ENCODE results near the gene KIAA1614.

DNA sequence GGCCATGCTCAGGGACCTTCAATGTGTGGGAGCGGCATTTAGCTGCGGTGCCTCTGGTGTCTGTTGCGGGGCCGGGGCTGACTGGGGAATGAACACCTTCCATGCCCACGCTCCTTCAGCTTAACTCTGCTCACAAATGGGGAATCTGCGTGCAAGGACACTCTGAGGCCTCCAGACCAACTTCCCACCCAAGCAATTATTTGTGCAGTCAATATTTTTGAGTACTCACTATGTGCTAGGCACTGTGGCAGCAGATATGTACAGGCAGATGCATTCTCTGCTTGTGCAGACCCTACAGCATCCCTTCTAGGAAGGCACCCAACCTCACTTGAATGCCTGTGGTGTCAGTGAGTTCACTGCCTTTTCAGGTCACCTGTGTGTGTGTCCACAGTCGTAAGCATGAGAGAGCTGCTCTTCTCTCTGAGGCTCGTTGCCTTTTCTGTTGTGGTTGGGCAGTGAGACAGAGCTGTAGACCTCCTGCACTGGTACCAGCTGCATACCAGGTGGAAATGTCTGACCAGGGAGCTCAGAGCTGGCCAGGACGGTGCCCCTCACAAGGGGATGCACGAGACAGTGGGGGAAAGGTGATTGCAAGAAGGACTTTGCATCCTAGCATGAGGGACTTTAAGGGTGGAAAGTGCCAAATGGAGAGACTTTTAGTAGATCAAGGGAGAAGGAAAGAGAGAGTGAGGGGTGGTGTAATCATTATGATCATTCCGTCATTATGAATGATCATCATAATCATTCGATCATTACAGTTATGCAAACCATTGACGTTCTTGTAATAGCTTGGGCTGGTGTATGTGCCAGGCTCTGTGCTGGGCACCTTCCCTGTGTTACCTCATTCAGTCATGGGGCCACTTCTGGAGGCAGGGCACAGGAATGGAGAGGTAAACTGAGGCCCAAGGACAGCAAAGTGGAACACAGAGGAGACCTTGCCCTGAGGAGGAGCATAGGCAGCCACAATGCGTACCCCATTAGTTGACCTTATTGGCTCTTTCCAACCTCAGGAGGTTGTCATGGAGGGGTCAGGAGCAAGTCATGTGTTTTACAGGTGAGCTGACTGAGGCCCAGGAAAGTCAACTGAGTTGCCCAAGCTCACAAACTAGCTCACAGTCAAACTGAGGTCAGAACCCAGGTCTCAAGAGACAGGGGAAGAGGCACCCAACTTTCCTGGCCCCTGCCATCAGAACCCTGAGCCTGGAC lies 29.9 kb downstream of the QSOX1 start:
- PRO-cap = no peak

- PRO-cap = no peak
These were observed 36.6 kb downstream of the QSOX1 start for GRCh38 chr1:180190992-180192018.

DNA sequence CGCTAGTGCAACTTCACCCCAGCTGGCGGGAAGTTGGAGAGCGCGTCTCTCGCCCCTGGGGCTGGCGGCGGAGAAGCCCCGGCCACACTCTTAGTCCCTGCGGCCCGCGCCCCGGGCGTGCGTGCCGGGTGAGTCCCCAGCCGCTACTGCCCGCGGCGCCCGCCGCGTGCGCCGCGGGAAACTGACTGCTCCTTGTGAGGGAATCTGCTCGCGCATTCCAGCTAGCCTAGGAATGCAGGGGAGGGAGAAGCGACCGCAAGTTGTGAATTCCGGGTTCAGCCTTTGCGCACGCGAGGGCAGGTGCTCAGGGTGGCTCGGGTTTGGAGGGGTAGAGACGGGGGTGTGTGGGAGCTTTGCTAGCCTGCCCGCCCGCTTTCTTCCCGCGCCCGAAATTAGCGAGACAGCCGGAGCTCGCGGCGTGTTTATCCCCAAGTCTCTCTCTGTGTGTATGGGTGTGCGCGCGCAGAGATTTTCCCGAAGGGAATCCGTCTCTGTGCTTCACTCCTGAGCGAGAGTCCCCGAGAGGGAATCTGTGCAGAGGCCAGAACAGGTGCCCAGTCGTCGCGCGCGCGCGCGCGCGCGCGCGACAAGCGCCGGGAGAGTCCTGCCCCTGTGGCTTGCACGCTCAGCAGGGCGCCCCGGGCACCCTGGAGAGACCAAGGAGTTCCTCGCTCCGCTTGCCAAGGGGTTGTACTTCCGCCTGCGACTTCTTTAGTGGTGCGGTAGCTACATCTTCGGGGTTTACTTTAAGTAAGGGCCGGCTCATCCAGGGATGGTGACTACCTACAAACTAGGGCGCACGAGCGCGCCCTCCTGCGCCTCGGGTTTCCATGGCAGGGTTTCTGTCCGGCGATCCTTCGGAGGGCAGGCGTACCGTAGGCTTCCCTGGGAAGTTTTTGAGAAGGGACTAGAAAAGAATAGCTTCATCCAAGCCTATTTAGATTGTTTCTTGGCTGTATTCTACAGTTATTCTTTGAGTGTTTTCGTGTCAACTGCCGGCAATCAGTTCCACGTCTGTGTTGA lies 1.2 kb downstream of the LHX4 start:
- PRO-cap = no peak

- PRO-cap = unidirectional peak, minus-strand start at chr1:180296696
These were observed 66.4 kb downstream of the LHX4 start for GRCh38 chr1:180296435-180296958.

GRCh38 chr1:180539028-180539407 lies 36.6 kb upstream of the ACBD6 start:
- PRO-cap = no peak

DNA sequence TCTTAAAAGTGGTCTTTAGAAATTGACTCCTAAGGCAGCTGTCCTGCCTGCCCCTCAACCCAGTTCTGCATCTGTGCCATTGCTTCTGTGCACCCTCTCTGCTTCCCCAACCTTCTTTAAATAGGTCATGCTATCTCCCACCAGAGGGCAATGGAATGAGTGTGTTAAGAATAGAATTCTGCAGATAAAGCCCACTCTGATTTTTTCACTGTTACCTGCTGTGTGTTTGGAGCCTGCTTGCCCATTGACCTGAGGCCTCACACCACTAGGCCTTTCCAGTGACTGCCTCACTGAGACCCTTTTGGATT lies 44.6 kb upstream of the ACBD6 start:
- PRO-cap = no peak

GRCh38 chr1:180598541-180599080 lies 33.2 kb upstream of the XPR1 start:
- PRO-cap = no peak

DNA sequence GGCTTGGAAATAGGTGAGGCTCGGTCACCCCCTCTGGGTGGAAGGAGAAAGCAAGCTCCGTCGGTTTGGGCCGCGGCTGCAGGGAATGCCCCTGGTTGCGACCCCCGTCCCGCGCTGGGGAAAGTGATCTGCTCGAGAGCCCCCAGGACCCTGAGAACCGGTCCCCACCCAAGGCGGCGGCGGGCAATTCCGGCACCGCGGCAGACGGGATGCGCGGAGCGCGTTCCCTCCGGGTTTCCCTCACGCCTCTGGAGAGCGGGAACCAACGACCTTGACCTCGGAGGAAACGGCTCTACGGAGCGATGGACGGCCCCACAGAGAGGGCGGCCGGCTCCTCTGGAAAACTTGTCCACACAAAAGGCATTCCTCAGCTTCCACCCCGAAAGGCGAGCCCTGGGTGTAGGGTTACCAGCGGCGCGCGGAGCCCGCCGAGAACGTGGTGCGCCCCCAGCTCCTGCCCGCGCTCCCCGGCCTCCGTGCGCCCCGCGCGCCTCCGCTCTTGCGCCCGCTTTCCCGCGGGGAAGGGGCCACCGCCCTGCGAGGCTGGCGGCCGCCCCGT lies 495 bp upstream of the KIAA1614 start:
- PRO-cap = no peak

DNA sequence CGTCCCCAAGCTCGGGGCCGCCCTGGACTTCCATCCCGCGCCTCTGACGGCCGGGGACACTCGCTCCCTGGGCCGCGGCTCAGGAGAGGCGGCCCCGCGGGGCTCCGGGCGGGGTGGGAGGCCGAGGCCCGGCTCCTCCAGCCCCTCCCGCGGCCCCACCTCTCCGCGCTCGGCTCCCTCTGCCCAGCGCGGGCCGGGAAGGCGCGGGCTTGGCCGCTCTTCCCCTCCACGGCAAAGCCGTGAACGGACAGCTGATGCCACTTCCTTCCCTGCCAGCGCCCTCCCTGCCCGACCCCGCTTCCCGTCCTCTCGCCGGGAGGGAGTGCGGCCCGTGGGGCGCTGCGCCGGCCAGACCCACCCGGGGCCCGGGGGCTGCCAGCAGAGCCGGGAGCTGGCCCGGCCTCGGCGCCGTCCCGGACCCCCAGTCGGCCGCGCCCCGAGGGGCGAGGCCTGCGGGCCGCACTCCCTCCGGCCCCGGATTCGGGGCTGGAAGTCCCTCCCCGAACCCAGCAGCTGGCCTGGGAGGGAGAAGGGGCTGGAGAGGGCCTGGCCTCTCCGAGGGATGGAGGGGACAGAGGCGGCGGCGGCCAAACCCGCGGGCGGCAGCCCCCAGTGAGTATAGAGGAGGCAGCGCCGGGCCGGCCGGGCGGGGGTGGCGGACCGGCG lies at the start of gene KIAA1614:
Gene KIAA1614, plus strand, starts transcription at position 216 of the 666 bp plus-strand sequence.
- PRO-cap = unidirectional peak, minus-strand start at position 246 of the sequence; unidirectional peak, minus-strand start at position 489 of the sequence

DNA sequence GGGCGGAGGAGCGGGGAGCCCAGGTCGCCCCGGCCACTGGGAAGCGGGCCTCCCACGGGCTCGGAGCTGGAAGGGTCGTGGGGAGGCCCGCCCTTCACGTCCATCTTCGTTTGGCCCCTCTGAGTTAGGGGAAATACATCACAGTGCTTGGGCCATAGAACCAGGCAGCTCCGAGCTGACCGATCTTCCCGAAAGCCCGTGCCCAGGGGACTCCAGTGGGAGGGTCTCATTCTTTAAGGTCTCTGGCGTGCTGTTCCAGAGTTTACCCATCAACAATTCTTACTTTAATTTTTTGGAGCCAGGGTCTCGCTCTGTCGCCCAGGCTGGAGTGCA lies 617 bp downstream of the KIAA1614 start:
- PRO-cap = no peak

DNA sequence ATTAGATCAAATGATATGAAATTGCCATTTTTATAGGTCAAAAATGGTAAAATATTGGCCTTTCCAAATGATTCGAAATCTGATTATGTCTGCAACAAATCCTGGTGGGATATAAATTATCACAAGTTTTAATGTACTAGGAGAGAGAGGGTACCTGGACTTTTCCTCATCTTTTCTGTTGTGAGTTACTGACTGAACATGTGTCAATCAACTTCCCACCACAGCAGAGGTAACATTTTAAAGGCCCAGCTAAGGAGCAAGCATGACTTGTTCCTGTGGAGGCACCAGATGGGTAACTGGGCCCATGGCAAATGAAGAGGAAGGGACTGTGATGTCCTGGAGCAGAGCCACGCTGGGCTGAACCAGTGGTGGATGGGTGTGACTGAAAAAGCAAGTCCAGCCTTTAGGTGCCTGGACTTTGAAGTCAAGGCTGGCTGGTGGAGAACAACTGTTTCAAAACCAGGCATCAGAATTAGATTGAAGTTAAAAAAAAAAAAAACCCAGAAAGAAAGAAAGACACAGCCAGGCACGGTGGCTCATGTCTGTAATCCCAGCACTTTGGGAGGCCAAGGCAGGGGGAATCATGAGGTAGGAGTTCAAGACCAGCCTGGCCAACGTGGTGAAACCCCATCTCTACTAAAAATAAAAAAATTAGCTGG lies 6.6 kb downstream of the MR1 start:
- PRO-cap = no peak

- PRO-cap = unidirectional peak, minus-strand start at chr1:181127090; unidirectional peak, minus-strand start at chr1:181127207
These were observed 38.4 kb downstream of the IER5 start for GRCh38 chr1:181126688-181127431.

DNA sequence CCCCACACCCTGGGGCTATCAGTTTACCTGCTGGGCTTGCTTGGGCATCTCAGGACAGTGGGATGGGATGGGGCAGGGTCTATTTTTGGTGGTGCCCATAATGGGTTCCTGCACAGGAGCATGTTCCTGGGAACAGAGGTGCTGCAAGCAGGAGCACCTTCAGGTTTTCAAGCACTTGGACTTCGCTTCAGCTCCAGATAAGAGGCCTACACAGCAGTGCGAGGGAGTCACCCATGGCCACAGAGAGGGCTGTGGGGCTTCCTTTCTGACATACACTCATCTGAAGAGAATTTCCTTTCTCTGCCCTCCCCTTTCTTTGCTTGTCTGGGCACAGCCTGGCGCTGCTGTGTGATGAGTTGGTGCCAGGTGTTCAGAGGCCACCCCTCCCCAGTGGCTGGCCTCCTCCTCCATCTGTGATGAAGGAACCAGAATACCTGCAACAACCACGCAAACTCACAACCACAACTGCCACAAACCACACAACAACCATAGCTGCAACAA lies 70.8 kb downstream of the IER5 start:
- PRO-cap = no peak

DNA sequence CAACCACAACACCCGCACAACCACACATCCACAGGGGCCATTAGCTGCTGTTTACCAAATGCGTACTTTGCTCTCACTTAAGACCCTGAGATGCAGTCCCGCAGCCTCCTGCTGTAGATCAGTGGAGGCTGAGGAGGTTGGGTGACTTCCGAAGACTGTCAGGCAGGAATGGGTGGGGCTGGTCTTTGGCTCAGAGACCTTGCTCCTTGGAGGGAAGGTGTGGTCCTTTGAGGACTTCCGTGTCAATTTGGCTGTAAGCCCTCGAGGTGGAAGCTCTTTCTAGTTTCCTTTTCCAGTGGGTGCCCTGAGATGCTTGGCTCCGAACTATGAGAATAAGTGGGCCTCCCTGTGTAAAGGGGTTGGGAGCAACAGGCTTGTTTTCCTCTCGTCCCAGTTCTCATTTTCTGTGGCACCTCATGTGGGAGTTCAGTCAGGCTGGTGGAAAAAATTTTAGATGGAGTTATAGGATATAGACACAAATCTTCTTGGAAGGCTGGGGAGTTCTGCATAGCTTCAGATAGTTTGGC lies 71.4 kb downstream of the IER5 start:
- PRO-cap = no peak

GRCh38 chr1:181221039-181221404 lies 132.5 kb downstream of the IER5 start:
- PRO-cap = no peak

DNA sequence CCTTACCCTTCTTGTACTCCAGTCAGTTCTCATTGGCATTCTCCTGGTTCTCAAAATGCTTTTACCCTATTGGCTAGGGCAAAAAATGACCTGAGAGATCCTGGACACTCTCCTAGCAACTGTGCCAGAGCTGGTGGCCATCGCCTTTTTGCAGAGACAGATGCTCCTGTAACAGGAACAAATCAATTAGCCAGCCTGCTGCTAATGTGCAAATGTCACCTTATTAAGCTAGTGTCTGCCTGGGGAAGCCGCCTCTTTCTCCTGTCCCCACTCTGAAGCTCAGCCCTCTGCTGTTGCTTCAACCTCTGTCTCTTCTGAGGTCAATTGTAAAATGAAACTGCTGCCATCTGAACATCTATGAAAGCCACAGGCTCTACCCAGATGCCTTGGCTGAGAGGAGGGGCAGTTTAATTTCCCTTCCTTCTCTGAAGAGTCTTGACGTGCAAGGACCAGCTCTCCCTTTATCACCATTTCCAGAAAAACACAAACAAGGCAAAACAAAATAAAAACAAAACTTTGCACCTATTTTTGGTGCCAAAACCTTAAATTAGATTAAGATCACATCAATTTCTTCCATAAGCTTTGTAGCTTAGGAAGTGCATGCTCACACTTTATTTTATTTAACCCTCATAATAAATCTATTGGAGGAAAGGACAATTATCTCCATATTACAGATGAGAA lies 85.4 kb upstream of the CACNA1E start:
- PRO-cap = no peak

DNA sequence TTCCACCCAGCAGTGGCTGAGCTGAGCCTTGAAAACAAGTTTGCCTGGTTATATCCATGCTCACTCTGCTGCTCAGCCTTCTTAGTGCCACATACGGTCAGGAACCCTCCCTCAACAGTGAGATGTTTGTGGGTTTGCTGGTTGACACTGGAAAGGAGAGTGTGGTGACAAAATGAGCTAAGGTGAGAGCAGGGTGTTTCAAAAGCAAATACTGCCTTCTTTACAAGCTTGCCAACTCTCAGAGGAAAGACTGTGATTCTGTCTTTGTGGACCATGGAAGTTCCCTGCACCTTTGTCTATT lies 119.8 kb upstream of the ZNF648 start:
- PRO-cap = no peak

- PRO-cap = no peak
These were observed 136.1 kb upstream of the ZNF648 start for GRCh38 chr1:182197613-182198024.

GRCh38 chr1:182228008-182228708 lies 163.4 kb downstream of the GLUL start:
- PRO-cap = no peak

GRCh38 chr1:182317301-182317899 lies 74.2 kb downstream of the GLUL start:
- PRO-cap = no peak

Data from LUHMES (cell line).